A375 (cell line): ENCODE measurements around a stretch of chr5.

DNA sequence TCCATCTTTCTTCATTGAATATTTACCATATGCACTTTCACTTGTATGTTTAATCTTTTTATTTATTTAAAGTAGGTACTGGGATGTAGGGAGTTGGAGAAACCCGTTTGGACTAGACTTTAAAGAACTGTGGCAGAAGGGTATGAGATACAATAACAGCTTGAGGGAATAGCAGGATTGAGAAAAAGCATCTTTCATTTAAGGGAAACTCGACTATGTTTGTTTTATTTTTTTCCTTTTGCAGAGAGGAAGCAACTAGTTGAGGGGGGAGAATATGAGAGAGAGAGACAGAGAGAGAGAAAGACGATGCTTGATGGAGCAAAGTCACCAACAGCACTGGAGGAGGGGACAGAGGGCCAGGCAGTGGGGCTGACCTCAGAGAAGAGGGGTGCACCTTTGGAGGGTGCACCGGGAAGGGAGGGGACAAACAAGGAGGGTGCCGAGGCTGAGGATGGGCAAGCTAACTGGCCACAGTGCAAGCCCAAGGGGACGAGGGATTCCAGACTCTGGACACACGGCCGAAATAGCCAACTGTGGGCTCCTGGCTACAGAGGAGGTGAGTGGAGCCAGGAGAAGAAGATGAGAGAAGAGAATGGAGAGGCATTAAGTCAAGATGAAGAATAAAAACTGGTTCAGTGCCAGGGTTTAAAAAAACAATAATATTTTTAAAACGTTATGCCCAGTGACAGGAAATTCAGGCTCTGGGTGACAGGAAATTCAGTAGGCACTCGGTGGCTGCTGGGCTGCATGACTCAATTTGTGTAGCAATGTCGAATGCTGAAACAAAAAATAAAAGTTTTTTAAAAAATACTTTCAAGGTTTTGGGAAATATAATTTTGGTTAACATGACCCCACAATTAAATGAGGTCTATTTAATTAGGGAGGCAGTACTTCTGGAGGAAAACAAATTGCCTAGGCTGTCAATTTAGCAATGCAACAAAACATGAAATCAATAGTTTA lies 13.2 kb upstream of the GLRX start:
- RAMPAGE, long total RNA = no peak

DNA sequence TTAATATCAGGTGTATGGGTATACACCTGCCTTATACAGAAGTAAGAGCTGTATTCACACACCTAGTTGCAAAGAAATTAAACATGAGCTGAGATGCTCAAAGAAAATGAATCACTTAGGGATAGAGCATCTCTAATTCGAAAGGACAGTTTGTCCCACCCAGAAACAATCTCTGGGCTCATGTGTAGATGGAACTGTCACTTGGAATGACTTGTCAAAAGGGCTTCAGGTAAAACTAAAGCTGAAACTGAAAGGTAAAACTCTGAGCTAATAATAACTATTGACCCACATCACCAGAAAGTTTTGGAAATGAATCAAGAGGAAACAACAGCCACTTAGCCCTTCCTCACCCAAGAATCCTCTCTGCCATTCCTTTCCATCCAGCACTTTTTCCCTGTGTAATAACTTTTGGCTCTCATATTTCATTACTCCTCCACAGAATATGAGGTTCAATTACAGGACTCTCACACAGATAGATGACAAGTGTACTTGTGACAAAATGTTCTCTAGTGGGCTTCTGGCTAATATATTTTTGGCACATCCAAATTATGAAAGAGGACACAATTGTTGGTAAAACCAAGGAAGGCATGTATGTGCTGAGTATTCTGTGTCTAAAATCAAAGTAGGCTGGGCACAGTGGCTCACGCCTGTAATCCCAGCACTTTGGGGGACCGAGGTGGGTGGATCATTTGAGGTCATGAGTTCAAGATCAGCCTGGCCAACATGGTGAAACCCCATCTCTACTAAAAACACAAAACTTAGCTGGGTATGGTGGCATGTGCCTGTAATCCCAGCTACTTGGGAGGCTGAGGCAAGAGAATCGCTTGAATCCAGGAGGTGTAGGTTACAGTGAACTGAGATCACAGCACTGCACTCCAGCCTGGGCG lies 14.2 kb upstream of the GLRX start:
- RAMPAGE, long total RNA = no peak

DNA sequence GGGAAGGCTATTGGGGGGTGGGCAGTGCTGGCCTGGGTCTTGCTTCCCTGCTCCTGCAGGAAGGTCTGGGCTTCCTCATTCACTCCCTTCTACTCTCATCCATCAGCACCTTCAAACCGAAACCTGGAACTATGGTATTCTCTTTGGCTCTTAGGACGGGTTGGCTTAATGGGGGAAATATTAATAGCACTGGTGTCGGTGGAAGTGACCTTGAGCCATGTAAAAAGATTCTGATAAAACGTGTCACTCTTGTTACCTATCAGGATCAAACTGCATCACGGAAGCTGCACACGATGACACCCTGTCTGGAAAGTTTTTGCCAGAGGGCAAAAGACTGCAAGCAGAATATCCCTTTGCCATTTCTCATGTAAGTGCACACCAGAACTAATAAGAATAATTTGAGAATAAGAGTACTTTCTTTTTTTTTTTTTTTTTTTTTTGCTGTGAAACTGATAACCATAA lies 34.1 kb upstream of the GLRX start:
- RAMPAGE, long total RNA = no peak

DNA sequence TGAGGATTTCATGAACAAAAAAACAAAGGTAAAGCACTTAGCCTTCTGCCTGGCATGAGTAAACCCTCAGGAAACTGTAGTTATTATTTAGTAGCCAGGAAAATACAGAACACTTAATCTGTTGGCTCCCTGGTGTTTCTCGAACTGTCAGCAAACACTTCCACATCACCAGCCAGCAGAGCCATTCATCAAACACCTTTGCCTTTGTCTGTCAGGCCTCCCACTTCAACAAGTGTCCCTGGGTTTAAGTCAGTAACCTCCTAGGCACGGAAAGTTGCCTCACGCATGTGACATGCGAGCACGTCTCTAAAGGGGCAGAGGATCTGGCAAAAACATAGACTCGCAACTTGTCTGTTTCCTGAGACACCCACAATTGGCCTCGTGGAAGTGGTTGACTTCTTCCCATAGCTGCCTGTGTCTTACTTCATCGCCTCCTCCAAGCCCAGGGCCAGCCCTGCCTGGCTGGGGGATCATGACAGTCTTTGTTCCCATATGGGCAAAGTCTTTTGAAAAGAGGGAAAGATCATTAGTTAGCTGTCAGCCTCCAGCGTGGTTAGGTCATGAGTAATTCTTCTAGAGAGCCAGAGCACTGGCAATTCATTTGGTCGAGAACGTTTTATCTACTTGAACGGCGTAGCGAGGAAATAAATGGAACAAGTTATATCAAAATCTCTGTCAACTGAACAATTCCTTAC lies 35.5 kb upstream of the GLRX start:
- RAMPAGE, long total RNA = no peak

DNA sequence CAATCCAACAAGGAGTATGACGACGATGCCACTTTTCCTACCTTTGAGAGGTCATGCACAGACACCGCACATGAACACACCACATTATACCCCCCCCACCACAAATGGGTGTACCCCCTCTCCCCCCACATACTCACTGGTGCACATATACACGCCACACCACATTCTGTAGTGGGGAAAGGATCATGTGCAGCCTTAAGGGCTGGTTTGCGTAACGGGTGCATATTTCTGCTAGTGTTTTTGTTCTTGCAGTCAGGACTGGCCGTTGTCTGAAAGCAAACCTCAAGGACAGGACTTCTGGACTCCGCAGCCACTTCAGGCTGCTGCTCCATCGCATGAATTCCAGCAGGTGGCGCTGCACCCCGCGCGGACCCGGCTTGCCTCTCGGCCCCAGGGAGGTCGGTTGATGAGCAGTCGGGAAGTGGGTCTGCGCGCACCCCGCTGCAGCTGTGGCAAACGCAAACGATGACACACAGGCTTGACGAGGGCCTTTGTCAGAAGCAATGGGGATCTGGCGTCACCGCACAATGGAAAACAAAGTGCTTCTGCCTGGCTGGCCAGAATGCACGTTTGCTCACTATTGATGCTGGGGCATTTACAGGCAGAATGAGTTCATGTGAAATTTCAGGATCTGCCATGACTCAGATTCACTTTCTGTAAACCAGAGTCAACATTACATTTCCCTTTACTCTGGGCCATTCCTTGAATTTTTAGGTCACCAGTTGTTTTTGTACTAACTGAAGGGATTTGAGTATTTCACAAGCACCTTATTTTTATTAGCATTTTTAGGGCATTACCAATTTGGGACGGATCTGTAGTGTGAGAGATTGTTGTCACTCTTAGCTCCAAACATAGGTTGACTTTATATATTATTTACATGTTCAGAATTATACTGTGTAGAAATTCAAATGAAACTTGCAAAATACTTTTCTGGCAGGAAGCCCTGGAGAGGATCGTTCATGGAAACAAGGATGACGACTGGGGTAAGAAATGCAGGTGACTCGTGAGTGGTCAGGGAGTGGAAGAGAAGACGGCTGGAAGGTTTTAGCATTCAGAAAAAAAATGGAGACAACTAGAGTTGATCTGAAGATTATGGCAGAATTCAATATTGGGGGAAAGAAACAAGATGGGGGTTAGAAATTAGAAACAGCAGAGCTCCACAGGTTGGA lies 36.4 kb upstream of the GLRX start:
- RAMPAGE, long total RNA = no peak

DNA sequence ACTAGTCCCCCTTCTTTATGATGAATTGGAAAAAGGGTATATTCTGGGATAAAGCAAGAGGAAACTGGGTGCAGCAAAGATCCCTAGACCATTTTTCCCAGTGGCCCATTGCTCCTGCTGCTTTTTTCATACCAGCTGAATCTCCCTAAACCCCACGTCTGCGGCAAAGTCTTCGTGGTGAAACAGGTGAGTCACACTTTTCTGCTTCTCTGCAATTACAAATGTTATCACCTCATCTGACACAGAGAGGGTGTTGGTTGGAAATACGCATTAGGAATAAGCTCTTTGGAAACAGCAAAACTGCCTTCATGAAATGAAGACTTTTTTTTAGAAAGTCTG lies 39.3 kb upstream of the GLRX start:
- RAMPAGE, long total RNA = no peak

GRCh38 chr5:95930638-95931558 lies 30.8 kb downstream of the ELL2 start:
- RAMPAGE, long total RNA = no peak

GRCh38 chr5:96122265-96122657 lies 160.6 kb upstream of the ELL2 start:
- RAMPAGE, long total RNA = no peak

GRCh38 chr5:96177047-96177852 lies 215.6 kb upstream of the ELL2 start:
- RAMPAGE, long total RNA = no peak

DNA sequence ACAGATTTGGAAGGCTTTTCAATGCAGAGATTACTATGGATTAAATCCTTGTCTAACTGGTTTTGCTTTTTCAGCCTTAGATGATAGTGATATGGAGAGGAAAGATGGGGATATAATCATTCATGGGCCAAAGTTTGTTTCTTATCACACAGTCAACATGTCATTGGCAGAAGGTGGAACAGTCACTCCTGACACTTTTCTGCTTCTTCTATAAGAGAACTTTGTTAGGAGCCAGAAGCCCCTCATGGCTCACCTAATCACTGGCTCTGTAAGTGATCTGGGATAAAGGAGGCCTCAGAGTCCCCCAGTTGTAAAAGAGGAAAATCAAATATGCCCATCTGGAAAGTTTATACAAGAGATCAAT lies 101.3 kb downstream of the PCSK1 start:
- RAMPAGE, long total RNA = no peak

DNA sequence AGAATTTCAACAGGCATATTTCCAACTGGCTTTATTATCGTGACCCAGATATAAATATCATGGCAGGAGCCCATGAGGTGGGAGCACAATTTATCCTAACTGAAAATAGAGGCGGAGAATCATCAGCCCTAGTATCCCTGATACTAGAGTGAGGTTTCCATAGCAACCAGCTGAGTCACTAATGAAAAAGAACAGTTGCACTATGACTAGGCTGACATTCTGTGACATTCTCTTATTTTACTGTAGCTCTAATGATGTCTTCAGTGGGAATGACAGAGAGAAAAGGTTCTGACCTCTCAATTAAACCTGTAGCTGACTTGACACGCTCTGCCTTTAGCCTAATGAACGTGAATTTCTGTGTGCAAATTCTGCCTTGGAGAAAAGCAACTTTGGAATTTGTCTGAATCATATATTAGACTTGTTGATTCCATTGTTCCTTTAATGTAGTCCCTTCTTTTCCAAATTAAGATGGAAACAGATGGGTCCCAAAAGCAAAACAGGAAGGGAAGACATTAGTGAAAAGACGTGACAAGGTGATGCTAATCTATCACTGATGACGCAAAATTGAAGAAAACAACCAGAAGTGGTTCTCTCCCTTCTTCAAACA lies 96.2 kb upstream of the CAST start:
- RAMPAGE, long total RNA = no peak

DNA sequence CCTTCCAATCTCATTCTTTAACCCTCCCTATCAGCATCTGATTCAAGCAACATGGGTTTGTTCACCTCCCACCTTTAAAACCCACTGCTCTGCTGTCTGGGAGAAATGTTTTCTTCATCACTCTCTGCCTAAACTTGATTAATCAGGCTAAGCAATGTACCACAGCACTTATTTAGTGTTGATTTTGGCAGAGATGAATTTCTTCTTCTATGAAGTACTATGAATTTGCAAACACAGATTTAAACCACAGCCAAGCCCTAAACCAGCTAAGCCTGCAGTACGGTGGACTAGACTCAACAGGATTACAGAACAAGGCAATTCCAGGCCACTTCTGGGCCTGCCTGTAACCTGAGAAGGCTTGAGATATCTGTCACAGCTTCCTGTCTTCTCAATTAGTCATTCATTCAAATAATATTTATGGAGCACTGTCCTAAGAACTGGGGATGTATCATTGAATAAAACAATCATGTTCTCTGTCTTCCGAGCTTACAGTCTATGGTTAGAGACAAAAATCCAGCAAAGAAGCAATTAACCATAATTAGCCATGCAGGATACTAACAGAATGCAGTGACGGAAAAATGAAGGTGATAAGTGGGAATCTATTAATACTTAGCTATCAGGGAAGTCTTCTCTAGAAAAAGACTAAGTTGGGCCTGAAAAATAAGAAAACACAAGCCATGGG lies 32.4 kb upstream of the CAST start:
- RAMPAGE, long total RNA = no peak

DNA sequence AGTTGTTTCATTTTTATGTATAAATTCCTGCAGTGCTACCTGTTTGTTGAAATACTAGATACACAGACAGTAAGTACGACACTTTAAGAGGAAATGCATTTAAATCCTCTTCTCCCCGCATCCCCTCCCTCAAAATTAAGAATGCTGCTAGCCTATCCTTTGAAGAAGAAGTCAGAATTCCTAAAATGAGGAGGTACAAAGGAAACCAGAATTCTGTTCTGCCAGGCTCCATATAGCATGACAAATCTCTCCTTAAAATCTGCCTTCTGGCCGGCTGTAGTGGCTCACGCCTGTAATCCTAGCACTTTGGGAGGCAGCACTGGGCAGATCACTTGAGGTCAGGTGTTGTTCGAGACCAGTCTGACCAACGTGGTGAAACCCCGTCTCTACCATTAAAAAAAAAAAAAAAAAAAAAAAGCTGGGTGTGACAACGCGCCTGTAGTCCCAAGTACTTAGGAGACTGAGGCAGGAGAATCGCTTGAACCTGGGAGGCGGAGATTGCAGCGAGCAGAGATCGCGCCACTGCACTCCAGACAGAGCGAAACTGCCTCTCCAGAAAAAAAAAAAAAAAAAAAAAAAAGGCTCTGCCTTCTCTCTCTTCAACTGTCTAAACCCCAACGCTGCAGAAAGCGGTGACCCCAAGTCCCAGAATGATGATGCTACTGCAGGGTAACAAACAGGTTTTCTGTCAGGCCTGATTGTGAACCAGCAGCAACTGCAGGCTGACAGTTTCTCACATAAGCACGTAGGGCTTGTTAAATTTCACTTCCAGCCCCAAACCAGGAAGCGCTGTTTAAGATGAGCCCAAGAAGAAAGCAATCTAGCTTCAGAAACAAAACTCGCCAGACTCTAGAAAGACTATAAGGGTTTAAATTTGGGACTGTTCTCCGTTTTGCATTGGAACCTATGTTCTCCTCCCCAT lies 1.1 kb upstream of the CAST start:
- RAMPAGE, long total RNA = no peak

DNA sequence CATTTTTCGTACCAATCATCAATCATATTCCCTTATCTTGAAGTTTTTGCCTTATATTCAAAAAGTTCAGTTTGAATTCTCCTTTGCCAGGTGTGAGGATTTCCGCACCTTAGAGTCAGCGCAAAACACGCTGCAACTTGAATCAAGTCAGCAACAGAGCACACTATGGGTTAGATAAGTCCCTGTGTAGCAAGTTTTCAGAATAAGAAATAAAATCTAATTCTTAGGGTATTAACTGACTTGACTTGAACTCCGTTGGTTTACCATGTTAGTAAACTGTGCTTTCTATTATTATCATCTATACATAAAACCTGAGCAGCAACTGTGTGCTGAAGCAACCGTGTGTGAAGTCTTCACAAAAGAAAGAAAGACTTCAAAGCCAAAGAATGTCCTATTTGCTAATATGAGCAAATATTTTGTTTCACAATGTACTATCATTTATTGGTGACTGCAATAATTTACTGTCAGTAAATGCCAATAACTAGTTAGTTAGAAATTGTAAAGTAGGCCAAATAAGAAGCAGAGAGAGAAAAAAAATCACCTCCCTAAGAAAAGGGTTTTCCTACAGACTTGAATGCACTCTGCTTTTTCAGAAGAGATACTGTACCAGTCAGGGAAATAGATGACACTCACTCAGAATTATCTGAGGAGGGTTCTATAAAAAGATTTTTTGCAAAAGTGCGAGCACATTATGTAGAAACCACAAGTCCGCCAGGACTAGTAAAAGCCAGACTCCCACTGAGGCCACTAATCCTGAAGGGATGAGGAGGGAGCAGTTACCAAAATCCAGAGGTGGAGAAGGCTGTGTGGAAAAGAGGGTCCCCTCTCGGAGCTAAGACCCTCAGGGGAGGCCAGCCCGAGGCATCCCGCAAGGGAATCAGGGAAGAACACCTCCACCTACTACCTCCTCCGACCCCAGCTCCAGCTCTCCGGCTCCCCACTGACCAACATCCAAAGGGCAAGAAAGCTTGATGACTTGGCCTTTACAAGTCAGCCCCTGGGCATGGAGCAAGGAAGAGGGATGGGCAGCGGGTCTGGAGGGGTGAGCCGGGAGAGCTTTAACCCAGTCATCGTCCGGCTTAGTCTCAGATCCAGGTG lies 32.5 kb downstream of the ERAP1 start:
- RAMPAGE, long total RNA = no peak

- RAMPAGE, long total RNA = no peak
Observed at GRCh38 chr5:96810023-96810274, 2.2 kb upstream of the ERAP1 start.

DNA sequence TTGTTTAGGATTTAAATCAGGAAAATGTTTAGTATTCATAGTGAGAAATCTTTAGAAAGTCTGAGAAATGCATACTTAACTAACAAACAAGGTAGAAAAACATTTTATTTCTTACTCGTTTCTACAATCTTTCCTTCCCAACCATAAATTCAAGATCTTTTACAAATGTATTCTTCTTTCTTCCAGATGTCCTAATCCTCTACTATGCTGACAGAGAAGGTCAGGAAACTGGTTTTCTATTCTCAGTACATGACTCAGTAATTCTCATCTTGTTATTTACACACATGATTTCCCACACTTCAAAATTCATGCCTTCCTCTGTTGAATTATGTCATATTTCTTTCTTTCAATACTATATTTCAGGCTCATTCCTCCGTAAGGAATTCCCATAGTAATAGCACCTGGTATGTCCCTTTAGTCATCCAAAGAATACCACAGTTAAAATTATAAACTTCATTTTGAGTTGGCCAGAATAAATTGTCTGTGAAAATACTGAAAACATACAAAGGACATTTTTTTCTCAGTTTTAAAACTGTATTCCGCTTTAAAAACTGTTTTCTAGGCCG lies 14.3 kb upstream of the LNPEP start:
- RAMPAGE, long total RNA = no peak

- RAMPAGE, long total RNA = no peak
Observed at GRCh38 chr5:97001064-97001632, 65.3 kb downstream of the LNPEP start.

- RAMPAGE, long total RNA = no peak
Observed at GRCh38 chr5:97183371-97184303, 590 bp upstream of the RIOK2 start.

DNA sequence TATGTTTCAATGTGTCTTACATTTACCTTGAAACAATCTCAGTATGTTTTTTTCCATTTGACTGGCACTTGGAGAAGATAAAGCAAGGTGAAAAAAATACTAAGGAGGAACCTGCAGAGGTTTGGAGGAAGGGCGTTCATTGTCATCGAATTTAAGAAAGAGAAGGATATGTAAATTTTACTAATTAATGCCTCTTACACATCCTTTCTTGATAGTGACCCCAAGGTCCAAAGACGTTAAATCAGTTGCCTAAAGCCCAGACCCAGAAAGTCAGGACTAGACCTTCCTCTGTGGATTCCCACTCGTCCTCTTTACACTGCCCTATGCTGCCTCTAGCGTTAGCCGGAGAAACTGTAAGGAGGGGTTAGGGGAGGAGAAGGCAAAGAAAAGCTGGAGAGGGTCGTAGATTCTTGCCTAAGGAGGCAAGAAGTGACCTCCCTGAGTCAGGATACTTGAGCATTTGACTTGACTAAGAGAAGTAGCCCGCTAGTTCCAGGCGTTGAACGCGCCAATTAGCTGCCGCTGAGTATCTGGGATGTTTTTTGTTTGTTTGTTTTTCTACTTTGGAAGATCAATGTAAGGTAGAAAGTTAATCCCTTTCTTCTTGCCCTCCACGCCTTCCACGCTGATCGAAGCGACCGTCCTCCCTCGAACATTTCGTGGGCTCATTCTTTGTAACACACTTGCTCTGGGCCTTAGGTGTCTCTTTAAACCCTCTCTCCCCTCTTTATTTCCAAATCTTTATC lies 5.3 kb upstream of the RGMB start:
- RAMPAGE, long total RNA = no peak

DNA sequence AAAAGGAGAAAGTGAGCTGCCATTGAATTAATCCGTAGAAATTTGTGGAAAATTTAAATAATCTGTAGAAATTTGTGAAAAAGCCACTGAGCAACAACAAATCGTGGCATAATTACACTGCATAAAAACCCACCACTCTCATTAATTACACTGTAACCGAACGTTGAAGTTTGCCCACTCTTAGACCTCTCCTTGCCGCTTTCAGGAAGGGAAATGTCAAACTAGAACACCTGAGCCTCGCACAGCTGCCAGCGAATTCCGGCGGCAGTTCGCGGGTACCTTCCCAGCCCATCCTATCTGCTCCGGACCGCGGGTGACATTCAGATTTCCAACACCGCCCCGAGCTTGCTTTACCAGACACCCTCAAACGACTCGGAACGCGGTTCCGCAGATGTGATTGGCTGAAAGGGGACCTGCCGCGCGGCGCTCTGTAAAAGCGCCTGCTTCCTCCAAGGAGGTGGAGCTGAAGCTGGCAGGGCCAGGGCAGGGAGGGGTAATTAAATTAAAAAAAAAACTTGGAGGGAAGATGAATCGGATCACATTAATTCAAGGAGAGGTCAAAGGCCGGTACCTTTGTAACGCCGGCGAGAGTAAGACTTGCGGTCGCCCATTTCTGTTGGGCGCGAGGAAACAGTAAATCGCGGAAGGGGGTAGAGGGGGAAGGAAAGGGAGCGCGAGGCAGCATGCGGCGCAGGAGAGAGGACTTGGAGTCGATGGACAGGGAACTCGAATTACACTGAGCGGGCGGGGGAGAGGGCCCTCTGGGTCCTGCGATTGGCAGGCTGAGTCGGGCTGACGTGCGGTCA lies 523 bp upstream of the RGMB start:
- RAMPAGE, long total RNA = no peak